ENCODE results near the genes OR7G2, RDH8, SHFL, S1PR2 and ICAM3.

DNA sequence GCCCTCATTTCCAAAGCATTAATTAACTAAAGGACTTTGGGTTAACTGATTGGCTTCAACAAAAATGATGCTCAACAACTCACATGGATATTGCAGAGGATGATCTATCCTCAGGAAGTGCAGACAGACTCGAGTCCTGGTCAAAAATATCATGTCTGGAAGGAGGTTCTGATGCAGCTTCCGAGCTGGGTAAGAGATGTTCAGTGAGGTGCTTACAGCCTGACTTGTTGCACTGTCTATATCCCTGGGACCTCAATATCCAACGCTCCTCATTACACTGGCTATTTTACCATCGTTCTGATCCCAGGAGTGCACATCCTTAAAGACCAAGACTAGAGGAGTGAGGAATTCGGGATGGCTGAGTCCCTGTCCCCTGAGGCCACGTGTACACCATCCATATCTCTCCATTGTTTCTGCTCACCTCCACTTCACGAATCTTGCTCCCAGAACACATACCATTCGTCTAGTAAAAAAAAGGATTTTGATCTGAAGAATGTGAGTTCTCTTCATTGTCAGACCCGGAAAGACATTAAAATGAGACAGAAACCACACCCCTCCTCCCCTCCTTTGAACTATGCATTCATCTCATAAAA is at the start of gene OR7G2:
Gene OR7G2 (minus strand): TSS at position 245 of the 593 bp plus-strand sequence.
- RRBS: no CpG with 5 or more reads among the region's 9 CpGs

DNA sequence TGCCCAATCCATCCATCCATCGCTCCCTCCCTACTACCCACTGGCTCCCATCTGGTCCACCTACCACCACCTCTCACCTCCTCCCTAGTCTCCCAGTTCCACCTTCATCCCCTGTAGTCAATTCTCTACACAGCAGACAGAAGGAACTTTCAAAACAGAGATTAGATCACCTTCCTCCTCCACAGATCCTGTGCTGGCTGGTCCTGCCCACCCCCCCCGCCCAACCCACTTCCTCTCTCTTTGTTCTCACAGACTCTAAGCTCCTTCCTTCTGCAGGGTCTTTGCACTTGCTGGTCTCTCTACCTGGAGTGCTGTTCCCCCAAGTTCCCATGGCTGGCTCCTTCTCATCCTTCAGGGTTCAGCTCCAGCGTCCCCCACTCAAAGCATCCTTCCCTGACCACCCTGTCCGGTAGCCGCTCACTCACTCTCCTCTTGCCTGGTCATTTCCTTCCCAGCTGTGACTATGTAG is 22.9 kb downstream of the PIN1 start:
- RRBS: no CpG with 5 or more reads among the region's 5 CpGs

- RRBS: under 1% methylated on average over 24 of the region's 59 CpGs
Measured at GRCh38 chr19:9914346-9914990, 21.8 kb downstream of the OLFM2 start.

DNA sequence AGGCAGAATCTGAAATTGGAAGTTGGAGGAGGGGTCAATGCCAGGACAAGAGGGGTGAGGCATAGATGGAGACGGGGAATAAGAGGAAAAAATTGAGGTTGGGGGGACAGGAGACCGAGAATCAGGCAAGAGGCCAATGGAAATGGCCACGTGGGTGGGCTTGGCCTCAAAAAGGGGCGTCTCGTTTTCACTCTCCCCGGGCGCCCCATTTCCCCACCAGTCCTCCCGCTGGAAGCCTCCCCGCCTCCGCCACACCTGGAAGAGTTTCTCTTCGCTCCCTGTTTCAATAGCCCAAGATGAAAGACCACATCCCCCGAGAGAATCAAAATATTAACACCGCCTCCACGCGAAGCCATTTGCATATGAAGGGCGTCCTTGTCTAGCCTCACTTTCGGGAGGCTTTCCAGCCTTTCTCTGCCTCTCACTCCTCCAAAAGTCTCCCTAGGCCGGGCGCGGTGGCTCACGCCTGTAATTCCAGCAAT is 627 bp upstream of the OLFM2 start:
- RRBS: no CpG with 5 or more reads among the region's 21 CpGs

DNA sequence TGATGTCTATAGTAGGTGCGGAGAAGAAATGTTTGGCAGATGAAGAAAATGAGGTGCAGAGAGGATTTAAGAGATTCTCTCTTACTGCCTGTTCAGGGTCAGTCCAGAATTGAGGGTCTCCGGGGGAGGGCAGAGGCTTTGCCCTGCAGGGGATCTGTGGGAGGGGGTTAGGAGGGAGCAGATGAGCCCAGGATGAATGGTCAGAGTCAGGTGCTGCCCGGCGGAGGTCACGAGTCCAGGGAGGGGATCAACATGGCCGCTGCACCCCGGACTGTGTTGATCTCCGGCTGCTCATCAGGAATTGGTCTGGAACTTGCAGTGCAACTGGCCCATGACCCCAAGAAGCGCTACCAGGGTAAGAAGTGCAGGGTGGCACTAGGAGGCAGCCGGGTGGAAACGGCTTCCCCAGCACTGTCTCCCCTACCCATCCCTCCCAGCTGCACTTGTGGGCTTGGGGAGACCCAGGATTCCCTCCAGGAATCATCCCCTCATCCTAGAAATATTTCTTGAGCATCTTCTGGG is at the start of gene RDH8:
Gene RDH8 (plus strand): TSS at position 238 of the 522 bp plus-strand sequence.
- RRBS: 55% methylated on average over 6 of the region's 11 CpGs

DNA sequence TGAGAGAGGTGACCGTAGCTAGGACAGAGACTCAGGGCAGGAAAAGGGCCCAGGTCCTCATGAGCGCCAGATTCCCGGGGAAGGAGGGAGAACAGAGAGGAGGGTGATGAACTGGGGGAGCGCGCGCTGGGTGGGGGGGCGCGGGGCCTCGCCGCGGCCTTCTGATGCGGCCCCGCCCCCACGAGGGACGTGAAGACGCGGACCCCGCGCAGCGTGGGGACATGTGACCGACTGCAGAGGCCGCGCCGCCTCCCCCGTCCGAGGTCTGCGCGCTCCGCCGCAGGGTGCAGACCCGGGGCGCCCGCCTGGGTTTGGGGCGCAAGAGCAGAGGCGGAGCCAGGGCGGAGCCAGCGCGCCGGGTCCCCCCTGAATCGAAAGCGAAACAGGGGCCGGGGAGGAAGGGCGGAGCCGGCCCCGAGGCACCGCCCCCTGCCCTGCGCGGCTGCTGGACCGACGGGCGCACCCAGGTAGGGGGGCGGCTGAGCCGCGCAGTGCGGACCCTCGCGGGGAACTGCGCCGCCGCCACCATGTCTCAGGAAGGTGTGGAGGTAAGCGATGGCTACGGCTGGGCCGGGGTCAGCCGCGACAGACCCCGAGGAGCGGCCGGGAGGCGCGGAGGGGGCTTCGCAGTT is at the start of gene SHFL:
Gene SHFL (plus strand): TSS at position 417 of the 632 bp plus-strand sequence.
- RRBS: 1% methylated on average over 9 of the region's 71 CpGs

- RRBS: under 1% methylated on average over 31 of the region's 76 CpGs
Measured at GRCh38 chr19:10230887-10231853, at the start of gene S1PR2. TSS of gene S1PR2 (minus strand) at chr19:10231331.

DNA sequence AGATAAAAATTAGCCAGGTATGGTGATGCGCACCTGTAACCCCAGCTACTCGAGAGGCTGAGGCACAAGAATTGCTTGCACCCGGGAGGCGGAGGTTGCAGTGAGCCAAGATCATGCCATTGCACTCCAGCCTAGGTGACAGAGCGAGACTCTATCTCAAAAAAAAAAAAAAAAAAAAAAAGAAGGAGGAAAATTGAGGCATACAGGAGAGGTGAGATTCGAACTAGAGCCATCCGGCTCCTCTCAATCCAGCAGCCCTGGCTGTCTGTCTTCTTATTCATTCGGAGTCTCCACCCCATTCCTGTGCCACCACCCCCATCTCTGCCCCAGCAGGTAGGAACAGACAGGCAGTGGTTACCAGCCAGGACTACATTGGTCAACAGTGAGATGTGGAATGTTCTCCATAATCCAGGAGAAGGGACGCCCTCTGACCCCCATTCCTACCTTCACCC is 6.5 kb upstream of the S1PR2 start:
- RRBS: no CpG with 5 or more reads among the region's 9 CpGs

- RRBS: no CpG with 5 or more reads among the region's 5 CpGs
Measured at GRCh38 chr19:10279170-10279710, 7.5 kb upstream of the ICAM4 start.

DNA sequence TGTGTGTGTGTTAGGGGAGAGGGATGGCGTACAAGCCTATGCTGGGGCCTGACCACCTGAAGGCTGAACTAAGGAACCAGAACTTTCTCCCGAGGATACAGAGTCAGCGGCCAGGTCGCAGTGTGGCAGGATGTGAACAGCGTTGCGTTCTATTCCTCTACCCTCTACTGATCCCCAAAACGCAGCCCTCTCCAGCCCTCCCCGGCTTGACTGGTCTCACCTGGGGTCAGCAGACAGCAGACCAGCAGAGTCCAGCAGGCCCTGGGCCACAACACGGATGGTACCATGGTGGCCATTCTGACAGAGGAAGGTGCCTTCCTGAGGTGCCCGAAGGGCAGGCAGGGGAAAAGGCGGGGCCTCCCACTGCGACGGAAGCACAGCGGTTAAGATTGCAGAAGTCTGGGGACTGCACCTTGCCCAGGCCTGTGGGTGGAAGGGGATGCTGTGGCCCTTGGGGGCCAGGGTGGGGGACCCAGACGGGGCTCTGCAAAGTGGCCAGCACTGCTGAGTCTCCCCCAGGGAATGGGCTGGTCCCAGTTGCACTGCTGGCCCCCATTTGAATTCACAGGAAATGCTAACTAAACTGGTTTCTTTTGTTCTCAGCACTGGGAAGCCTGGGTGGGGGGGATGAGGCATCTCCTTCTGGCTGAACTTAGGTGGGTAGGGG is at the start of gene ICAM3:
Gene ICAM3 (minus strand): TSS at position 306 of the 667 bp plus-strand sequence.
- RRBS: no CpG with 5 or more reads among the region's 15 CpGs

- RRBS: 83% methylated on average over 1 of the region's 25 CpGs
Measured at GRCh38 chr19:10390606-10391736, 10.6 kb upstream of the TYK2 start.

DNA sequence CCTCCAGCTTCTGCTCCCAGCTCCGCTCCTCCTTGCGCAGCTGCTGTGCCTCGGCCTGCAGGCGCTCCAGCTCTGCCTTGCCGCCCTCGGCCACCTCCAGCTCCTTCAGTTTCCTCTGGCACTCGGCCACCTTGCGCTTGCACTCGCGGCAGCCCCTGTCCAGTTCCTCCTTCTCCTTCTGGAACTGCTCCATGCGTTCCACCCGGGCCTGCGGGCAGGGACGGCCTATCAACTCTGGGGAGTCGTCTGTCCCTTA is 7.4 kb downstream of the CDC37 start:
- RRBS: 83% methylated on average over 3 of the region's 15 CpGs

DNA sequence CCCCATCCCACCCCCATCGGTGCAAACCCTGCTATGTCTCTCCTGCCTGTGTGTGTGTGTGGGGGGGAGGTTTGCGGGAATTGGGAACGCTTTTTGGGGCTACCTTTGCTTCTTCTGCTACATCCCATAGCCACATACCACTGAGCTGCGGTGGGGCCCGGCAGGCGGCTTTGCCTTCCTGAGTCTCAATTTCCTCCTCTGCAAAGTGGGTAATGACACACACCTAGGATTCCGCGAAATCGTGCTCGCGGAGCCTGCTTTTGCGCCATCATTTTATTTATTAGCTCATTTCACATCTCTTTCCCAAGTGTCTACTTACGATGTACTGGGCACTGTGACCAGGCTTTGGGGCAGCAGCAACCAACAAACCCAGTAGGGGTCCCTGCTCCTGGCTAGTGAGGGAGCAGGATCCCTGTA is 2.1 kb upstream of the CDC37 start:
- RRBS: no CpG with 5 or more reads among the region's 13 CpGs

DNA sequence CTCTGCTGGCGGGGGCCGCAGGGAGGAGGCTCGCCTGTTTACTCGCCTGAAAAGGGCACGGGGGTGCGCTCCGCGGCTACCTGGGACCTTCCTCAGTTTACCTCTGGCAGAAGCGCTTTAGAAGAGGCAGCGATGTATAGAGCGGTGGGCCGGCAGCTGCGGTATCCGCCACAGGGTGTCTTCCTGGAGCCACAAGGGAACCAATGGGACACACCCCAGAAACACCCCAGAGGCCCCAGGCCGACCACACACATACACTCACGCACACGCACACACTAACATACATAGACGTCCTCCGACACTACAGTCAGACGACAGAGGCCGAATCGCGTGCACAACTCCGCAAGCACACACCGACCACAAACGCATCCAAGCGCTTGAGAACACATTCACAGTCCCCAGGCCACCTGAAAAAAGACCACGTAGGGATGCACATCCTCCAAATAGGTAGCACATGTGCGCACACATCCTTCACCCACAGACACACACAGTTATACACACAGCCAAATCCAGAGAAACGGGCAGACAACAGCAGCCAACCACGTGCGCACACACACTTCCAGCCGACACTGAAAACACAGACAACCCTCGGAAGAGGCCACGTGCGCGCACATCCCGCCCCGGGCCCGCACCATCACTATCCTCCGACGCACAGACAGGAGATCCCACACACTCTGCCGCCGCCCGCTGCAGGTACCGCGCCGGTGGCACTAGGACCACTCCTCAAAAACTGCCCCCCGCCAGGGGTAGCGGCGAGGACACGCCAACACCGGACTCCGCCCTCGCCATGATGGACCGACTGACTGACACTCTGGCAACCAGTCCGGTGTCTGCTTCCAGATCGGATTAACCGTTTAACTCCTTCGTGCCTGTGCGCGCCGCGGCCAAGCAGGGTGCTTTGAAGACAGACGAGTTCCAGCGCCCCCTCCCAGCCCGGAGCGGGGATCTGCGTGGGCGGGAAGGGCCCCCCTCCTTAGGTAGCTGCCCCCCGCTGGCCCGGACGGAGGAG is 619 bp upstream of the PDE4A start:
- RRBS: under 1% methylated on average over 25 of the region's 73 CpGs

DNA sequence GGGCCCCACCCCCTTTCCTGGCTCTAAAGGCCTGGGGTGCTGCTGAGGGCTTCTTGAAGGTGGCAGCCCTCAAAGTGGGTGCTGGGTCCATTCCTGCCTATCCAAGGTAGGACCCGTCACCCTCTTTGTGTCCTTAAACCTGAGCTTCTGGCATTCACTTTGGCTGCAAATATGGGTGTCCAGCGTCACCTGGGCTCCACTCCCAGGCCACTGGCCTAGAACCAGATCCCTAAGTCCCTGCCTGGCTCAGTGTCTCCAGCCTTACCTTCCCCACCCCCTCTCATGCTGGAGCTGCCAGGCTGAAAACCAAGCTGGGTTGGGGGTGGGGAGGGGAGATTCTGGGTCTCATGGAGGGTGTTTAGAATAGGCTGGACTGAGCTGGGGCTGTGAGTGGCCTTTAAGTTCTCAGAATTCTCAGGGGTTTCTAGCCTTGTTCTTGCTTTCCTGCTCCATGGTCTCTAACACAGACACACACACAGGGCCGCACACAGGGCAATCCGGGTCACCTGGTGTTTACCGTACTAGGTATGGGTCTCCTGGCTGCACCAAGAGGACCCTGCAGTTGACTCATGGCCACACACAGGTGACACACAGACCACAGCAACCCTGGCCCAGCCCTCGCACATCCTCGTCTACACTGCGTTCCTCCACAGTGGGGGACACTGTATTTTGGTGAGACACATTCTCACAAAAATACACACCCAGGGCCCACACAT is 12.5 kb downstream of the PDE4A start:
- RRBS: no CpG with 5 or more reads among the region's 8 CpGs

- RRBS: under 1% methylated on average over 8 of the region's 40 CpGs
Measured at GRCh38 chr19:10501763-10502529, 1.2 kb downstream of the KEAP1 start.

DNA sequence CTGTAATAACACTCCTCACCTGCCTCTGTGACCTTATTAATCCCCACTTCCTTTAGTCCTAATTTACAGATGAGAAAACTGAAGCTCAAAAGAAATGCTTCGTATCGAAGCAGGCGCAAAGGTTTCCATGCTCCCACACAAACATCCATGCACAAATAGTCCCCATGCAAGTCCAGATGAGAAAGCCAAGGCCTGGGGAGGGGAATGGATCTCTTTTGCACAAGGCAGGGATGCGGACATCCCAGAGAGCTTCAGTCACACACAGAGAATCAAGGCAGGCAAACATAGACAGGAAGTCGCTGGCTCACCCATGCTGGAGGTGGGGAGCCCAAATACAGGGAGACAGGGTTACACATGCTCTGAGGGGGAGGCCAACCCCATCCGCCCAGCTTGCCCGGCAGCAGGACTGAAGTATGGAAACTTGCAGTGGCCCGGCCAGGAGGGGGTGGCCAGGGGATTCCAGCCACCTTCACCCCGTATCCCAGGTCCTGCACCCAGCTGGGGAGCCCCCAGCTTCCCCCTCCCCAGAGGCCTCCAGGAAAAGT is 442 bp downstream of the S1PR5 start:
- RRBS: 0% methylated on average over 1 of the region's 9 CpGs

- RRBS: no CpG with 5 or more reads among the region's 10 CpGs
Measured at GRCh38 chr19:10560130-10560707, 5.6 kb downstream of the KRI1 start.

DNA sequence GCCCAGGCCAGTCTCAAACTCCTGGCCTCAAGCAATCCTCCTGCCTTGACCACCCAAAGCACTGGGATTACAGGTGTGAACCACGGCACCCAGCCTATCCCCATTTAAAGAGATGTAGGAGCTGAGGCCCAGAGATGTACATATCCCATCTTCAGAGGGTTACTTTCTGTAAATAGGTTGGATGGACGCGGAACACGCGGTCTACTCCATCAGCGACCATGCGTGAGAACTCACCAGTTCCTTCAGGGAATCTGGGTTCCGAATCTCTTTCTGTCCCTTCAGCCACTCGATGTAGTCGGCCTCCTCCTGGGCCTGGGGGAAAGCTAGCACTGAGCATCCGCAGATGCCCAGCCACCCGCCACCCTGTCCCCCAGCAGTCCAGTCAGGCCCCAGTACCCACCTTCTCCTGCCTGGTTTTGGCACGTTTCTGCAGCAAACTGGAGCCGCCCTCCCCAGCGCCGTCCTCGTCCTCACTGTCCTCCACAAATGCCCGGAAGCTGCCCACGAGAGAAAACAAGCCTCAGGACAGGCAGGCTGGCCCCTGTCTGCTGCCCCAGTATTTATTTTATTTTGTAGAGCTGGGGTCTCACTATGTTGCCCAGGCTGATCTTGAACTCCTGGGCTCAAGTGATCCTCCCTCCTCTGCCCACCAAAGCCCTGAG is 4.9 kb downstream of the KRI1 start:
- RRBS: no CpG with 5 or more reads among the region's 19 CpGs

- RRBS: no CpG with 5 or more reads among the region's 13 CpGs
Measured at GRCh38 chr19:10564723-10565435, 931 bp downstream of the KRI1 start.

Data from skeletal muscle cell (primary cell).